Right ventricle myocardium (tissue), 1 donor: ENCODE measurements around a stretch of chr10.

DNA sequence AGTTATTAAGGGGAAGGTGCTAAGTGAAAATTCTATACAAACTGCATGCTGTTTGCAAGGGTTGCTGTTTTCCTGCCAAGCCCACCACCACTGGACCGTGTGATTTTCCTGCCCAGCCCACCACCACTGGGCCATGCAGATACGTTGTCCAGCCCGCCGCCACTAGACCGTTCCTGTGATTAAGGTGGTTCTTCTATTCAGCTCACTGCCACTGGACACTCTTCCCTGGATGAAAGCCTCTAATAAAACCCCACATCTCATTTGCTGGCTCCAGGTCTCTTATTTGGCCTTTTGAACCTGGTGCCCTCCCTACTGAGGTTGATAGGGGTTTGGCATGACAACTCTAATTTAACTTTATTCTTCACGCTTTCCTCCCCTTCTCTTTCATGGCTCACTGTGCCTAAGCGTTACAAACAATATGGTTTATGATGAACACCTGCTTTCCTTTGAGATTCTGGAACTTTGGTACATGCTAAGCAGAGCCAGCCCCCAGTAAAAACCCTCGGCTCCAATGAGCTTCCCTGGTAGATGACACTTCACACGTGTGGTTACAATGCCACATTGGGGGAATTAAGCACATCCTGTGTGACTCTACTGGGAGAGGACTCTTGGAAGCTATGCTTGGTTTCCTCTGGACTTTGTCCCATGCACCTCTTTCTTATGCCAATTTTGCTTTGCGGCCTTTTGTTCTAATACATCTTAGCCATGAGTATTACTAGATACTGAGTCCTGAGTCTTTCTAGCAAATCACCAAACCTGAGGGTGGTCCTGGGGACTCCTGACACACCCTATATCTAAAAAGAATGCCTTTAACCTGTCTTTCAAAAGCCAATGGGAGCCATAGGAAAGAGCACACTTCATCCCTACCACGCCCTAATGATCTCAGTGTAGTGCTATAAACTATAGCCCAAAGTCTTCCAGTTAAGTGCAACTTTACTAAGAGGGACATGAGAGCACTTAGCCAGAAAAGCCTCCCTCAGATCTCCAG is 37.8 kb downstream of the CCDC6 start:
- PRO-cap, 2 experiments: no peak in any of the 2 experiments

- PRO-cap, 2 experiments: no peak in any of the 2 experiments
Measured at GRCh38 chr10:59869452-59870416, 36.6 kb downstream of the CCDC6 start.

DNA sequence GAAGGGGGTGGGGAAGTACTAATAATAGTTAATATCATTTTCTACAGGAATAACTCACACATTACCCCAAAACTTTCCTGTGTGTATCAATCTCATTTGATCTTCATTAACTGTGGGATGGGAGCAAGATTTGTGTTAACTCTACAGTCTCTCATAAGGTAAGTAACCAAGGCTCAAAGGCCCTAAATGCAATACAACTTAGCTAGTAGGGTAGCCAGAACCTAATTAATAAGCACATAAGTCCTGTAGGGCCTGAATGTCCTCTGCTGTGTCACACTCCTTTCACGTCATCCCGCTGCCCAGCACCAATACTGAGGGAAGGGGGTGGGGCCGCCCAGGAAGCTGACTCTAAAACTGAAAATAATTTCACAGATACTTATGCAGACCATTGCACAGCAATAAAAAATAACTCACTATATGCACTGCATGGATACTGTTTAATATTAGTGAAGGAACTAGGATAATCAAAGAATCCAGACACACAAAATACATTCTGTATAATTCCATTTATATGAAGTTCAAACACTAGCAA is 13.7 kb downstream of the CCDC6 start:
- PRO-cap, 2 experiments: no peak in any of the 2 experiments

DNA sequence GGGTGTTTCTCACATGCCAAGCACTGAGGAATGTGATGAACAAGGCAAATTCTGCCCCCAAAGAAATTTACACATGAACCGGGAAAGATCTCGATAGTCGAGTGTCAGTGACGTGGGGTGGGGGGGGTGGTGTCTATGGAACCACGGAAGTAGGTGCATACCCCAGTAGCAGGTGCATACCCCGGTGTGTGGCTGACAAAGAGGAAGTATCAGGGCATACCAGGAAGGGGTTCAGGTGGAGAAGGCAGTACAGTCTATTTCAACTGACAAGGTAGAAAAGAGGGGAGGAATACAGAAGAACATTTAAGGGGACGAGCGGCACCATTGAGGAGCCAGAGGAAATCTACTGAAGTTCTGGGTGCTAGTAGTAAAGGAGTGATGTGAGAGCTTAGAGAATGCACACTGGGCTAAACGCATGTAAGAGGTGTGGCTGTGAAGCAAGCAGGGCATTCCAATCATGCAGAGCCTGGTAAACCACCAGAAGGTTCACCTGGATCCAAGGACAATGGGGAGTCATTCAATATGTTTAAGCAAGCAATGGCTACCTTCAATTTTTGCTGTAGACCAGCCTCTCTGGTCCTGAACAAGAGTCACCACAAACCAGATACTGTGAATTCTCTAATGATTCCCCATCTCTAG is 6.2 kb downstream of the CCDC6 start:
- PRO-cap, 2 experiments: no peak in any of the 2 experiments

GRCh38 chr10:60138784-60139252 is 232.5 kb upstream of the CCDC6 start:
- PRO-cap, 2 experiments: no peak in any of the 2 experiments

- PRO-cap, 2 experiments: peak in 2 of 2 experiments; most common plus-strand start chr10:60268010 (in 1); most common minus-strand start chr10:60267922 (in 2)
Measured at GRCh38 chr10:60267691-60268331, 121.9 kb downstream of the ANK3 start.

DNA sequence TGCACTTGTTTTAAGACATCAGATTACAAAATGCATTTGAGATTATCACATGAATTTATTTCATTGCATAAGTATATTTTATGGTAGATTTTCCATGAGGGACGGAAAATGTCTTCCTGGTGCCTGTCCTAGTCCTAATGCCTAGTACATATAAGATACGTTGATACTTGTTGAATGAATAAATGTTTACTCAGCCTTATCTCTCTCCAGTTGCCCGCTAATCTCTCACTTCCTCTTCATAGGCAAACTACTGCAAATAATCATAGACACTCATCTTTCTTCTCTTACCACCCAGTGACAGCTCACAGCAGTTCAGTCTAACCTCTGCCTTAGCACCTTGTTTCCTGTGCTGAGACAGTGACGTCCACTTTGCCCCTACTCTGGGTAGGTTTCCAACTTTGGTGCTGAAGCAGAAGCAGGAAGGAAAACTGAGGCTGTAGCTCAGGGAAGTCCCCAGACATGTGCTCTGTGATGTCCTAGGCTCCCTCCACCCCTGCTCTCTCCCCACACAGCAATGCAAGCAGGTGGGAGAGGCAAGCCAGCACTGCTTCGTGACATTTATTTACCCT is 45.4 kb upstream of the RHOBTB1 start:
- PRO-cap, 2 experiments: no peak in any of the 2 experiments

DNA sequence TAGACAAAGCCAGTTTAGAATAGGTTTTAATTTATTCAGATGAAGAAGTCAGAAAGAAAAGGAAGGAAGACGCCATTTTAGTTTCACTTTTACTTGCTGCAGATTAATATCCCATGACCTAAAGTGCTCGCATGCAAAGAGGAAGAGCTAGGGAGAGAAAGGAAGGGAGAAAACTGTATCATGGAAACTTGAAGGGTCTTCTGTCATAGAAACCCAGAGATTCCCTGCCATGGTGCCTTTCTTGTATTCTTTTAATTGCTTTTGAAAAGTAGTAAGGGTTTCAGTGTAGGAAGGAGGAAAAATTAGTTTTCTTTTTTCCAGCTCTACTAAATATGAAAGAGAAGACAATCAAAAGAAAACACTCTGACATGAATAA is 55.4 kb downstream of the TMEM26 start:
- PRO-cap, 2 experiments: no peak in any of the 2 experiments

GRCh38 chr10:61452513-61452734 is 757 bp downstream of the TMEM26 start:
- PRO-cap, 2 experiments: no peak in any of the 2 experiments

- PRO-cap, 2 experiments: no peak in any of the 2 experiments
Measured at GRCh38 chr10:61765128-61766038, 102.7 kb downstream of the CABCOCO1 start.

GRCh38 chr10:61867247-61867739 is 34.2 kb upstream of the ARID5B start:
- PRO-cap, 2 experiments: no peak in any of the 2 experiments

DNA sequence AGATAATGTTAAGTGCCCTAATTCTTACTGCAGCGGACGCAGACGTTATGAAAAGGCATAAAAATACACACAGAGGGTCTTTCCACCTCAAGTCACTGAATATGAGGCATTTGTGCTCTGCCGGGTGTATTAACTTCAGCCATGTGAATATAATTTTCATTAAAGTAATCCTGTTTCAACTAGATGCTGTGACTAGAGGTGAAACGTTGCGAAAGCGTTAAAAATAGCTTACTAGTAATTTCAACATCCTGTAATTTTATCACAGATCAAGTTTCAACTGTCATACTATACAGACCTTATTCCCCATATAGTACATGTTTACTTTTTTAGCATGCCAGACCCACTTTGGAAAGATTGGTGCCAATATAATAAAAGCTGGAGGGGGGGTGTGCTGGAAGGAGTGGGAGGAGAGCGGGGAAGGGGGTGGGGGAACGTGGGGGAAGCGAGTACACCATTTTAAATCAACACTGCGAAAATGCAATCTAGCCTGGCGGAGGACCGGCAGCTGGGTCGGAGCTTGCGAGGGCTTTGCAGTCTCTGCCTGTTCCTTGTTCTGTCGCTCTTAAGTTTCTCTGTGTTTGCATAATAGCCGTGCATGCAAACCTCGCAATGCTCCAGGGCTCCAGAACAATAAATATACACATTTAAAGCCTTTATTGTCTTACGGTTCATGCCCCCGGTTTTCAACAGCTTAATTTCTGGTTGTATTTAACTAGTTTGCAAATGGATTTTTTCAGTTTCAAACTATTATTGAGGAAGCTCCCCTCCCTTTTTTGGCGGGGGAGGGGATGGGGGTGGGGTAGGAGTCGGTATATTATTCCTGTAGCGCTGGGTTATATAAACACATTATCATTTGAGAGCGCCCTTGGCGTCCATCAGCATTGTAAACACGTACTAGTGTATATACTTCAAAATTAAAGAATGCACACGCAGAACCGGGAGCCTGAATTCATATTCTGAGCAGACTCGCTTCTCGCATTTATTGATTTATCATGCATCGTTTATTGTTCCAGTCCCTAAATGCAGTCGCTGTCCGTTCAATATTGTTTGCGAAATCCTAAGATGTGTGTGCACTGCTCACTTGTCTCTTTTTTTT is 1.3 kb upstream of the ARID5B start:
- PRO-cap, 2 experiments: peak in 2 of 2 experiments; most common plus-strand start position 467 of the sequence (in 1)

DNA sequence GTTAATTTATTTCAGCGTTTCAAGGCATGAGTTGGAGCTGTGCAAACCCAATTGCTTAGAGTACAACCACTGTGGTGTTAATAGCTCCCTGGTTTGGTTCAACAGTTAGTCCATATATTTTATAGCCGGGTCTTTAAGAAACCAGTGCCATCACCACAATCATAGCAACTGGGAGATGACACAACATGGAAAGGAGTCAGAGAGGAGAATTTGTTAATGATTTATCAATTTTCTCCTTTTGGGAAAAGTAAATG is 120.1 kb downstream of the ARID5B start:
- PRO-cap, 2 experiments: no peak in any of the 2 experiments

GRCh38 chr10:62046485-62047499 is 145.3 kb downstream of the ARID5B start:
- PRO-cap, 2 experiments: no peak in any of the 2 experiments

GRCh38 chr10:62618647-62619327 is 185.7 kb upstream of the ADO start:
- PRO-cap, 2 experiments: no peak in any of the 2 experiments

DNA sequence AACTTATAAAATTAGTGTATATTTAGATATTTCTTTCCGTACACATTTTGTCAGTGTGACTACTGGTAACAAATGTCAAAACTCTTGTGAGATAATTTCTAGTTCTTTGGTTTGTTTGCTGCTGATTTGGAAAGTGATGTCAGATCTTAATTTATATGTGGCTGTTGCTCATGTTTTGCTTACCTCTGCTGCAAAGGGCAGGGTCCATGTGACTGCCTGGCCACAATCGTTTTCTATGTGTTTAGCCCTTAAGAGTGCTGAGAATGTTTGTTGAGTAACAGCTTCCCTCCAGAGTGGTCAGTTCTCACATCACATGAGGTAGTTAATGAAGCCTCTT is 4.1 kb downstream of the NRBF2 start:
- PRO-cap, 2 experiments: no peak in any of the 2 experiments

GRCh38 chr10:63204672-63205146 is 71.6 kb downstream of the NRBF2 start:
- PRO-cap, 2 experiments: no peak in any of the 2 experiments

- PRO-cap, 2 experiments: no peak in any of the 2 experiments
Measured at GRCh38 chr10:63255005-63255717, 122.0 kb downstream of the NRBF2 start.

GRCh38 chr10:63464775-63465018 is 1.1 kb downstream of the JMJD1C start:
- PRO-cap, 2 experiments: no peak in any of the 2 experiments

DNA sequence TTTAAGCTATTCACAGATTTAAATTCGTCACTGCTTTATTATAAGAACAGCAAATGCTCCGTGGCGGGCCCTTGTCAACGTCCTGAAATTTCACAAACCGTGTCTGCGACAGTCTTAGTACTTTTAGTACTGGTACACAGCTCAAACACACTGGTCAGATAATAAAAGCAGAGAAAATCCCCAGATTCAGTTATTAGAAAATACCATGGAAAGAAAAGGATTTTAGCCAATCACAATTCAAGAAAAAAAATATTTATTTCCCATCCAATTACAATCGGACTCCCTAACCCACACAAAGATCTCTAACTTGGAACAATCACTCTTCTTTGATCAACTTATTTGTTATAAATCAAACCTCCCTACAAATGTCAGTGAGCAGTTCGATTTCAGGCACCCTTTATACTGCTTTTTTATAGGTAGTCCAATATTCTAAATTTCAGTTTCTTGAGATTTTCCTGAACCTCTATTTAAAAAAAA is 802 bp upstream of the JMJD1C start:
- PRO-cap, 2 experiments: no peak in any of the 2 experiments